ENCODE measurements around the gene PRKCH.

DNA sequence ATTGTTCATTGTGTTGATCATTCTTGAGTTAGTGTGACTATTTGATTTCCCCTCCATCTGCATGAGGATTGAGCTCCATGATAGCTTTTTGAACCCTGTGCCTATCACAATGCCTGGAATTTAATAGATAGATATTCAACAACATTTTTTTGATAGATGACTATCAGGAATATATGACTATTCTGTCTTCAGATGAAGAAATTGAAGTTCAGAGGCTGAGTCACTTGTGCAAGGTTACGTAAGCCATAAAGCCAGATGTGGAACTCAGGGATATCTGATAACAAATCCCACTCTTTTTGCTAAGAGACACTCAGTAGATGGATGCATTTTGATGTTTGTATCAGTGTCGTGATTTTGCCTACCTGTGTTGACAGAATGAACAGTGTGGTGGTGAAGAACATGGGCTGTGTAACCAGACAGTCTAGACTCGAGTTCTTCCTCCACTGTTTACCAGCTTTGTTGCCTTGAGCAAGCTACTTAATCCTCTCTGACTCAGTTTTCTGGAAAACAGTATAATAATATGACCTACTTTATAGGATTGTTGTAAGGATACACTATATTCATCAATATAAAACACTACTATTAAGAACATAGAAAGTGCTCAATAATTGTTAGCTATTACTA is 93.9 kb downstream of the DAAM1 start:
- PRO-cap, result no peak

GRCh38 chr14:59407087-59407735 is 58.0 kb downstream of the GPR135 start:
- PRO-cap, result no peak

DNA sequence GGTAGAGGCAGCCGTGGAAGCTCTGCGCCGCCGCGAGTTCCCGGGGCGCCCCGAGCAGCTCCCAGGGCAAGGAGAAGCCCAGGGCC is 903 bp downstream of the GPR135 start:
- PRO-cap, result no peak

- PRO-cap, result no peak
These were observed 6.5 kb upstream of the CCDC175 start for GRCh38 chr14:59583121-59583523.

DNA sequence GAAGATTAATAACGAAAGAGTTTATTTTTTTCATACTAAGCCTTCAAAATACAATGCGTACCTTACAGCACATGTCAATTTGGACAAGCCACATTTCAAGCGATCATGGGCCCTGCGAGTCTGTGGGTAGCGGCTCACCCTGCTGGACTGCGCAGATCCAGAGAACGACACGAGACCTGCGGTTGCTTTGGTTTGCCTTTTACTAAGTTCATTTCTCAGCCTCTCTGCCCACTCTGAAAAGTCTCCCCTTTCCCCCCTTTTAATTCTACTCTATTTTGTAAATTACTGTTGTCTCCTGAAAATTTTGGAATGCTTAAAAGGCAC is 48.5 kb upstream of the RTN1 start:
- PRO-cap, result no peak

DNA sequence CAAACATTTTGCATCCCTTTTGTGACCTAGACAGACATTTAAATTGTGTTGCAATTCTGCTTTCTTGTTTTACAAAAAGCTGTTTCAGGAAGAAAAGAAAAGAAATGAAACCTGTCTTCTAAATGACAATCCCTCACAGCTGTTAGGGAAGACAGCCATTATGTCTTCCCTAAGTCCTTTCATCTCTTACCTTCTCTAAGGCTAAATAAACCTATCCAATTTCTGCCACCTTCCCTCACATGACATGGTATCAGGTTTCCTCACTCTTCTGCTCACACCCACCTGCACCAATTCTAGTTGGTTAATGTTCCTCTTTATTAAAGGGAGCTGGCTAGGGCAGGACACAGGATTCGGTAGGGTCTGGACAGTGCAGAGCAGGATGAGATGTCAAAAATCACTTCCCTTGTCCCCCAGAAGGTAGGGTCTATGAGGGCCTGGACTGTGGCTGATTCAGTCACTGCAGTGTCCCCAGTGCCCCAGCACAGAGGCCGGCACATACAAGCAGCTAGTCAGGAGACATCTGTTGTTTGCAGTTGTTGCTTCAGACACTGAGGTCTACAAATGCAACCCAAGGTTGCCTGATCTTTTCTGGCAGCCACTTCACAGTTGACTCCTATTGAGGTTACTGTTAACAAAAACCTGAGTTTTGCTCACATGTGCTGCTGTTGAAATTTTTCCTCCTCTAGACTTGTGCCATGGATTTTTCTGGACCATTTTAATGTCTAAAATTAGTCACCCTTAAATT is 3.7 kb downstream of the DHRS7 start:
- PRO-cap, result no peak

GRCh38 chr14:60331550-60332144 is 82.6 kb downstream of the PPM1A start:
- PRO-cap, result no peak

DNA sequence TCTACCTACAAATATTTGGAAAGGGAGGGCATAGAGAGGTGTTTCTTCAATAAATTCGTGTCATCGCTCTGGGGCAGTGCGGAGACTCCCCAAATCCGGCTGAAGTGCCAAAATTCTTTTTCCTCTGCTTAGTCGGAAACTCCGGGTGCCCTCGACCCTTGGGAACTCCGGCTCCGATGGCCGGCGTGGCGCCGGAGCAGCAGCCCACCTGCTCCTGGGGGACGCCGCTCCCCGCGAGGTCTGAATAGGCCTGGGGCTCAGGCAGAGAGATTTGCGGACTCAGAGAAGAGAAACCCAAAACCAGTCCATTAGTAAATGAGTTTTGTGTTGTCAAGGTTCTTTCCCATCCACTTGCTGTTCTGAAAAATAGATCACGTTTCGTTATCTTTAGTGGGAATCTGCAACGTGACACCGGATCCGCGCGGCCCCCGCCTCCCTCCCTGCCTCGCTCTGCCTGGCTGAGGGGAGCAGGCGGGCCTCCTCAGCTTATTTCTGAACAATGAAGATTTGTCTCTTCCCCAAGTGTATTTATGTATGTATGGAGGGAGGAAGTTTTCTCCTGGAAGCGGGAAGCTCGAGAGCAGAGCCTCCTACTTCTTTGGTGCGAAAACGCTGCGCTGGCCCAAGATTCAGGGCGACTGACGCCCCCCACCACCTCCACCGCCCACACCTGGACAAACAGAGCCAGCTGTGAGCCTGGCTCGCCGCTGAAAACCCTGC is 3.6 kb upstream of the SIX1 start:
- PRO-cap, result no peak

- PRO-cap, result no peak
These were observed 18.8 kb downstream of the MNAT1 start for GRCh38 chr14:60753217-60753869.

DNA sequence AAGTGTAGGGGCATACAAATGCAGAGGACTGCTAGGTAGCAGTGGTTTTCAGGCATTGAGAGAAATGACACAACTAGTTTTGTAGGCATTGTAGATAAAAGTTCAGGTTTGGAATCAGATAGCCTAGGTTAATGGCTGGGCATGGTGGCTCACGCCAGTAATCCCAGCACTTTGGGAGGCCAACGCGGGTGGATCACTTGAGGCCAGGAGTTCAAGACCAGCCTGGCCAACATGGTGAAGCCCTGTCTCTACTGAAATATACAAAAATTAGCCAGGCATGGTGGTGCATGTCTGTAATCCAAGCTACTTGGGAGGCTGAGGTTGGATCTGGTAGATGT is 71.8 kb downstream of the MNAT1 start:
- PRO-cap, result no peak

DNA sequence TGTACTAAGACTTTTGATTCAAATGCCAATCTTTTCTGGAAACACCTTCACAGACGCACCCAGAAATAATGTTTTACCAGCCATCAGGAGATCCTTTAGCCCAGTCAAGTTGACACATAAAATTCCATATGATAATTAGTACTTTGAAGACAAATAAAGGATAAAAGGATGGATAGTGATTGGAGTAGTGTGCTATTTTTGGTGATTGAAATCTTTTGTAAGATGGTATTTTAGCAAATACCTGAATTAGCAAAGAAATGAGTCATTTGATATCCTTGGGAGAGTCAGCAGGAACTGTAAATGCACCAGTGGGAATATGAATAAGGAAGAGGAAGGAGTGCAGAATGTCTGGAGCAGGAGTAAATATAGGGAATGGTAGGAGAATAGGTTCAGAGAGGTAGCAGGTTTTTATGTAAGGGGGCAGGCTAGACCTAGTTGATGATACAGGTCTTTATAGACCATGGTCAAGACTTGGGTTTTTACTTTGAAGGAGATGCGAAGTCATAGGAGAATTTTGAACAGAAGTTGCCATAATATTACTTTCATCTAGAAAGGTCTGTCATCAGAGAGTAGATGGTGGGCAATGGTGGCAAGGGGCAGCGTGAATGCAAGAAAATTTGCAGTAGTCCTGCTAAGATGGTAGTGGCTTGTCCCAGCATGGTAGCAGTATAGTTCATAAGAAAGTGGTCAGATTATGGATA is 74.9 kb downstream of the TRMT5 start:
- PRO-cap, result no peak

GRCh38 chr14:61101732-61102999 is 121.1 kb downstream of the SLC38A6 start:
- PRO-cap, result no peak

- PRO-cap, result unidirectional peak, plus-strand start at chr14:61321551; unidirectional peak, plus-strand start at chr14:61321581; bidirectional peak, plus-strand start at chr14:61321705, minus-strand start at chr14:61321619
These were observed at the start of gene PRKCH for GRCh38 chr14:61321337-61321985. PRKCH (plus strand) TSS chr14:61321579.

GRCh38 chr14:61435843-61436266 is 114.5 kb downstream of the PRKCH start:
- PRO-cap, result no peak

DNA sequence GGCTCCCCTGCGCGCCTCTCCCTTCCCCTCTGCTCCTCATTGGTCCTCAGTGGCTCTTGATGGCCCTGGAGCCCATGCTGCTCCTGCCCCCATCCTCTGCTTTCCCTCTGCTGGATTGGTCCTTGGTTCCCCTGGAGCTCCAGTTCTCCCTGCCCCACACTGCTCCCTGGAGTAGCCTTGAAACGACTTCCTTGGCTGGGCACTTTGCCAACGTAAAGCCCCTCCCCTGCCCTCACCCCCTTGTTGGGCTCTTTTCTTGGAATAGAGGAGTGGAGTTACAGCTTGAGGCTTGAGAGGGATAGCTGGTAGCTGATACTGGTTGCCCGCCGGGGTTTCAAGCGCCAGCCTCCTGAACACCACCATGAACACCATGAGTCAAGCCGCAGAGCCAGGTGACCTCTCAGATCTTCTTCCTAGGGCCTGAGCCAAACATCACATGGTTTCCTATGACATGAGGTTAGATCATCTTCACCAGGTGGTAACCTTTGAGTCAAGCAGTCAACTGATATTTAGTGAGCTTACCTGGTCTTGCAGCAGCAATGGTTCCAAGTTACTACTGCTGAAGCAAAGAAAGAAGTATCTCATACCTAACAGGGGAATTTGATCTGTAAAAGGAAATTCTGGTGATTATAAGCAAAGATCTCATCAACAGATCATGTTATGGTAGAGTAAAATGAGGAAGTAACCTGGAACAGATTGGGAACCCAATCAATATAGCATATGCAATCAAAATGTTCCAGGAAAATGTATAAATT is 139.9 kb downstream of the PRKCH start:
- PRO-cap, result no peak

DNA sequence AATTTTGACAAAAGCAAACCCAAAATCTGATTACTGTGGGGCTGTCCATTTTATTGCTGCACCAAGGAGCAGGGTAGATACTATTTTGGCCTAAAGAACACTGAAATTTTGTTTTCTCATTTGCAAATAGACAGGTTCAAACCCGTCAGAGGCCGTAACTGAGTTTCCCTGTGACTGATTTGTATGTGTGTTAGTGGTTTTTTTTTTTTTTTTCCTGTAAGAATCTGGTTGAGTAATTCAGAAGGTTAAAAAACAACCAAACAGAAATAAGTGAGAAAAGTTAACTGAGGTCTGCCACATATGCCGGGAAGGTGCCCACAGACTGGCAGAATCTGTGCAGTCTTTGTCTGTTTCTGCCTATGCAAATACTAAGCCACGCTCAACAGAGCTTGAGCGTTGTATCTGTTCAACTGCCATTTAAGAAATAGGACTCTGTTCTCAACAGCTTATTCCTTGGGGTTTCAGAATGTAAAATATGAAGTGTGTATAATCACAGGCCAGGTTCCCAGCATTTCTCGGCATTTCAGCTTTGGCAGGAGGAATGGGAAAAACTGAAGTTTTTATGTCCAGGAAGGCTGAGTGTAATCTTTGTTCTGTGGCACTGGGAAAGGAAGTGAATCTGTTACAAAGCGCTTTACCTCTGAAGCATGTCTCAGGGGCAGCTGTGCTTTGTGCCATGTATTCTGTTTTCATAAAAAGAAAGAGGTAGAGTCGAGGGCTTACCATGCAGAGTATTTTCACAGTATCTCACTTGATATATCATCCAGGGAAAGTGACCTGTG is 181.9 kb downstream of the PRKCH start:
- PRO-cap, result no peak

GRCh38 chr14:61694707-61695375 is 472 bp upstream of the HIF1A start:
- PRO-cap, result bidirectional peak, plus-strand start at chr14:61695531, minus-strand start at chr14:61695219

DNA sequence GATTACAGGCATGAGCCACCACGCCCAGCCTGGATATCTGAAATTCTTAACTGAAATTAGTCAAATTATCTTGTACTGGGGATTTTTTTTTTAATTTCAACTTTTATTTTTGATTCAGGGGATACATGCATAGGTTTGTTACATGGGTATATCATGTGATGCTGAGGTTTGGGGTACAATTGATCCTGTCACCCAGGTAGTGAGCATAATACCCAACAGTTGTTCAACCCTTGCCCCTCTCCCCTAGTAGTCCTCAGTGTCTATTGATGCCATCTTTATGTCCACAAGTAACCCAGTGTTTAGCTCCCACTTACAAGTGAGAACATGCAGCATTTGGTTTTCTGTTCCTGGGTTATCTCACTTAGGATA is 26.0 kb upstream of the SNAPC1 start:
- PRO-cap, result no peak

DNA sequence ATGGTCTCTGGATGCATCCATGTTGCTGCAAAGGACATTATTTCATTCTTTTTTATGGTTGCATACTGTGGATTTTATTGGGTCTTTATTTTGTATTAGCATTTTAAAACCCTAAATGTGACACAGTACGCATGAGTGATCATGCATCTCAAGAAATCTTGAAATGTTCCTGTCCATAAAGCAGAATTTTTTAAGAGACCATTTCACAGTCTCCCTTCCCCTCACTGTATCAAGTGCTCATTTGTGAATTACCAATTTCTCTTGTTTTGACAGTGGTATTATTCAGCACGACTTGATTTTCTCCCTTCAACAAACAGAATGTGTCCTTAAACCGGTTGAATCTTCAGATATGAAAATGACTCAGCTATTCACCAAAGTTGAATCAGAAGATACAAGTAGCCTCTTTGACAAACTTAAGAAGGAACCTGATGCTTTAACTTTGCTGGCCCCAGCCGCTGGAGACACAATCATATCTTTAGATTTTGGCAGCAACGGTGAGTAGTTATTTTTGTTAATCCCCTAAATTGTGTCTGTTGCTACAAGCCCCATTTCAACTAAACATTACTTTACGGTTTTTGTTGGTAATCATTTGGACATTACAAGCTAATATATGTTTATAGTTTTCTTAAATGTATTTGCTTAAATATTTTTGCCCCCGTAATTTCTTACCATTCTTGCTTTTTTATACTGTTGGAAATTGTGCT is 25.5 kb upstream of the SNAPC1 start:
- PRO-cap, result no peak

DNA sequence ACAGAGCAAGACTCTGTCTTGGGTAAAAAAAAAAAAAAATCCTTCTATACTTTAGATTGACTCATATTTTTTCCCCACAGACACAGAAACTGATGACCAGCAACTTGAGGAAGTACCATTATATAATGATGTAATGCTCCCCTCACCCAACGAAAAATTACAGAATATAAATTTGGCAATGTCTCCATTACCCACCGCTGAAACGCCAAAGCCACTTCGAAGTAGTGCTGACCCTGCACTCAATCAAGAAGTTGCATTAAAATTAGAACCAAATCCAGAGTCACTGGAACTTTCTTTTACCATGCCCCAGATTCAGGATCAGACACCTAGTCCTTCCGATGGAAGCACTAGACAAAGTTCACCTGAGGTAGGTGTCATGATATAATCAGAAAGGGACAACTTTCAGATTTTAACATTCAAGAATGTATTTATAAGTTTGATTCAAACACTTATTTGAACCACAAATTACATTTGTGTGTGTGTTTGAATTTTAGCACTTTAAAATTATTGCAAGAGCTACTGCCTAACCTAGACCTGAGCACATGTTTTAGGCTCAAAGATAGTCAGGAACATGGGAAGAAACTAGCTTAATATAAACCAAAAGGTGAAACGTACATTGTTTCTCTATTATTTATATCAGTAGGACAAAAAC is 24.1 kb upstream of the SNAPC1 start:
- PRO-cap, result no peak